Esophagus muscularis mucosa (tissue), 4 donors: ENCODE measurements around the genes PAGE3, NBDY, SPIN3 and ZXDB.

DNA sequence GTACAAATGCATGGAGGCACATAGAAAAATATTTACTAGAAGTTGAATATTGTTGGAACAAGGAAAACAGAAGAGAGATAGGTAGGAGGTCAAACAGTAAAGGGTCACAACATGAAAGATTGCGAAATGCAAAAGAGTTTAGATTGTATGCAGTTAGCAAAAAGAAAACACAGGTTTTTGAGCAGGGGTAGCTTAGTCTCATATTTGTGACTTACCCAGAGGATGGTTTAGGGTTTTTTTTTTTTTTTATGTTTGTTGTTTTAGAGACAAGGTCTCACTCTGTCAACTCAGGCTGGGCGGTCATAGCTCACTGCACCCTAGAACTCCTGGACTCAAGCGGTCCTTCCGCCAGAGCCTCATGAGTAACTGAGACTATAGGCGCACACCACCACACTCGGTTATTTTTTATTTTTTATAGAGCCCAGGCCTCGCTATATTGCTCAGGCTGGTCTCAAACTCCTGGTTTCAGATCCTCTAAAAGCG, 1.5 kb upstream of the PHF8 start:
- PRO-cap: no peak
- RAMPAGE, long total RNA, 4 experiments: no peak in any of the 4 experiments

DNA sequence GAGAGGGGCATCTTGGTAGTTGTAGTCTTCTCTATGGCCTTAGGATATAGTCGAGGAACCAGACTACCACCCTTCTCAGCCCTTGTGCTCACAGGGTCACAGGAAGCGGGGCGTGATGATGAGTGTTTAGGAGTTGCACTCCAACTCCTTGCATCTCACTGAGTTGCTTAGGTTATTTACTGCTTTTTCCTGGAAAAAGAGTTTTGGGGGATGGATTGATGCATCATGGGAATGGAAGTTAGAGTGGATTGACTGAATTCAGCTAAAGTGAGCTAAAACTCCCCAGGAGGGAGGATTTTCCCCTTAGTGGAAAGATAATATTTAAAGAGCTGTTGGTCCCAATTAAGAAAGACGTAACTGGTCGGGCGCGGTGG, 552 bp upstream of the FAM120C start:
- PRO-cap: bidirectional peak, plus-strand start at position 42 of the sequence, minus-strand start outside the sequence
- RAMPAGE, long total RNA, 4 experiments: no peak in any of the 4 experiments

- PRO-cap: no peak
- RAMPAGE, long total RNA, 4 experiments: no peak in any of the 4 experiments
Observed at GRCh38 chrX:54294285-54294657, 111.2 kb upstream of the FAM120C start.

DNA sequence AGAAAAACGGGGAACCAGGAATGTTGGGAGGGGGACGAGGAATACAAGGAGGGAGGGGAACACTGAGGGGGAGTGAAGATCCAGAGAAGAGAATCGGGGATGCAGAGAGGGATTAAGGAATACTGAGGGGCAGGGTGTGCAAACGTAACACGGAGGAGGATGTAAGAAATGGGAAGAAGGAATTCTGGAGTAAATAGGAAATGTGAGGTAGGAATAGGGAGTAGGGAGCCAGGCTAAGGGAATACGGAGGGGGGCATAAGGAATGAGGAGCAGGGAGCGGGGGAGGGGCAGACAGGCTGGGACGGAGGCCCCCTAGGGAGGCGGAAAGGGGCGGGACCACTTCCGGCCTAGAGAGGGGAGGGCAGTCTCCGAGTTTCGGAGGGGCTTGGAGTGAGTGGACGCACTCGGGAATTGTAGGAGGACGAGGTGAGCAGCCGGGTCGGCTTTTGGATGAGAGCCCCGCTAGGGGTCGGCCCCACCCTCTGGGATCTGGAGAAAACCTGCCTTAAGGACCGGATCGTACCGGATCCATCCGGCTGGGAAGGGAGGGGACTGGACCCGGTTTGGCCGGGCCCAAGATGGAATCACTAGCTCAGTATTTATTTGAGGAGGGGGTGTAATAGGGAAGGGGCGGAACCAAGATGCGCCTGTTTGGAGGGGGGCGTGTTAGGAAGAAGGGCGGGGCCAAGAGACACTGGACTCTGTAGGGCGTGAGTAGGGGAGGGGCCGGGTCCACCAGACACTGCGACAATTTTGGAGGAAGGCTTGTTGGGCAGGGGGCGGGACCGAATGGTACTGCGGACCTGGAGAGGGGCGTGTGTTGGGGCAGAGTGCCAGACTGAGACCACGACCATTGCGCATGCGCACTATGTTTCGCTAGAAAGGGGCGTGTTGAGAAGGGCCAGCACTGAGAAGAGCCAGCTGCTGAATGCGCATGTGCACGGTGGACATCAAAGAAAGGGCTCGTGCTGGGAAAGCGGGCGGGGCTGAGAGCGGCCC, 762 bp downstream of the MAGED2 start:
- PRO-cap: bidirectional peak, plus-strand start at position 364 of the sequence, minus-strand start at position 243 of the sequence; bidirectional peak, plus-strand start outside the sequence, minus-strand start at position 868 of the sequence
- RAMPAGE, long total RNA, 4 experiments: start-site peak on the plus strand in 4 of 4 experiments, centred at positions 361 to 391 of the sequence, 271 to 662 reads per replicate

- PRO-cap: bidirectional peak, plus-strand start at chrX:54809106, minus-strand start at chrX:54808875
- RAMPAGE, long total RNA, 4 experiments: no peak in any of the 4 experiments
Observed at GRCh38 chrX:54809007-54809481, 1.5 kb downstream of the MAGED2 start.

- PRO-cap: no peak
- RAMPAGE, long total RNA, 4 experiments: no peak in any of the 4 experiments
Observed at GRCh38 chrX:55264667-55265144, at the start of gene PAGE3. TSS of gene PAGE3 (minus strand) at chrX:55264916.

- PRO-cap: no peak
- RAMPAGE, long total RNA, 4 experiments: no peak in any of the 4 experiments
Observed at GRCh38 chrX:55908600-55909648, 191.4 kb downstream of the RRAGB start.

DNA sequence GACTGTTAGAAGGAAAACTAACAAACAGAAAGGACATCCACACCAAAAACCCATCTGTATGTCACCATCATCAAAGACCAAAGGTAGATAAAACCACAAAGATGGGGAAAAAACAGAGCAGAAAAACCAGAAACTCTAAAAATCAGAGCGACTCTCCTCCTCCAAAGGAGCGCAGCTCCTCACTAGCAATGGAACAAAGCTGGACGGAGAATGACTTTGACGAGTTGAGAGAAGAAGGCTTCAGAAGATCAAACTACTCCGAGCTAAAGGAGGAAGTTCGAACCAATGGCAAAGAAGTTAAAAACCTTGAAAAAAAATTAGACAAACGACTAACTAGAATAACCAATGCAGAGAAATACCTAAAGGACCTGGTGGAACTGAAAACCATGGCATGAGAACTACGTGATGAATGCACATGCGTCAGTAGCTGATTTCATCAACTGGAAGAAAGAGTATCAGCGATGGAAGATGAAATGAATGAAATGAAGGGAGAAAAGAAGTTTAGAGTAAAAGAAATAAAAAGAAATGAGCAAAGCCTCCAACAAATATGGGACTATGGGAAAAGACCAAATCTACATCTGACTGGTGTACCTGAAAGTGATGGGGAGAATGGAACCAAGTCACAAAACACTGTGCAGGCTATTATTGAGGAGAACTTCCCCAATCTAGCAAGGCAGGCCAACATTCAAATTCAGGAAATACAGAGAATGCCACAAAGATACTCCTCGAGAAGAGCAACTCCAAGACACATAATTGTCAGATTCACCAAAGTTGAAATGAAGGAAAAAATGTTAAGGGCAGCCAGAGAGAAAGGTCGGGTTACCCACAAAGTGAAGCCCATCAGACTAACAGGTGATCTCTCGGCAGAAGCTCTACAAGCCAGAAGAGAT, 220.0 kb downstream of the RRAGB start:
- PRO-cap: no peak
- RAMPAGE, long total RNA, 4 experiments: no peak in any of the 4 experiments

GRCh38 chrX:56729095-56729765, at the start of gene NBDY:
TSS of gene NBDY (plus strand) at chrX:56729243.
- PRO-cap: unidirectional peak, plus-strand start at chrX:56729259; bidirectional peak, plus-strand start at chrX:56729518, minus-strand start at chrX:56729461
- RAMPAGE, long total RNA, 4 experiments: start-site peak on the plus strand in 4 of 4 experiments, at chrX:56729238-56729288 at its widest, 836 to 1,665 reads per replicate

- PRO-cap: no peak
- RAMPAGE, long total RNA, 4 experiments: no peak in any of the 4 experiments
Observed at GRCh38 chrX:56812487-56813170, 83.6 kb downstream of the NBDY start.

- PRO-cap: bidirectional peak, plus-strand start at chrX:56995688, minus-strand start at chrX:56995513
- RAMPAGE, long total RNA, 4 experiments: start-site peak on the minus strand in 4 of 4 experiments, at chrX:56995514-56995546 at its widest, 19 to 55 reads per replicate
Observed at GRCh38 chrX:56995027-56996359, at the start of gene SPIN3. TSS of gene SPIN3 (minus strand) at chrX:56995541.

DNA sequence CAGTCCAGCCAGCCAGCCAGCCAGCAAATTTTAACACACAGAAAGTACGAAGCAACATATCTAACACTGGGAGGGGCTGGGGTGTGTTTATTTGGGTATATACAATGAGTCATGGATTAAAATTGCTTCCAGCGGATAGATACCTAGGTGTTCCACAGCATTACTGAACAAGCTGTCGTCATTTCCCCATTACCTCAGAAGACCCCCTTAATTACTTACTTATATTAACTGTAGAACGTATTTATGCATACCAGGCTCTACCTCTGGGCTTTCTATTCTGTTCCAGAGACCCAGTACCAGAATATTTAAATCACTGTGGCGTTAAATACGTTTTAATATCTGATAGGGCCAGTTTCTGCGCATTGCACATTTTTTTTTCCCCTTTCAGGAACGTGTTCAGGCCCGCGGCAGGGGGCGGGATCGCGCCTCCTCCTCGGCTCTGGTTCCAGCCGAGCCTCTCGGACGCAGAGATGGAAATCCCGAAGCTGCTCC, at the start of gene ZXDB:
ZXDB (plus strand) TSS at position 433 of the 492 bp plus-strand sequence.
- PRO-cap: no peak
- RAMPAGE, long total RNA, 4 experiments: no peak in any of the 4 experiments

GRCh38 chrX:57592071-57592970, 510 bp downstream of the ZXDB start:
- PRO-cap: unidirectional peak, minus-strand start at chrX:57592833
- RAMPAGE, long total RNA, 4 experiments: no peak in any of the 4 experiments

GRCh38 chrX:63311914-63312362, 39.2 kb downstream of the SPIN4 start:
- PRO-cap: no peak
- RAMPAGE, long total RNA, 4 experiments: no peak in any of the 4 experiments

DNA sequence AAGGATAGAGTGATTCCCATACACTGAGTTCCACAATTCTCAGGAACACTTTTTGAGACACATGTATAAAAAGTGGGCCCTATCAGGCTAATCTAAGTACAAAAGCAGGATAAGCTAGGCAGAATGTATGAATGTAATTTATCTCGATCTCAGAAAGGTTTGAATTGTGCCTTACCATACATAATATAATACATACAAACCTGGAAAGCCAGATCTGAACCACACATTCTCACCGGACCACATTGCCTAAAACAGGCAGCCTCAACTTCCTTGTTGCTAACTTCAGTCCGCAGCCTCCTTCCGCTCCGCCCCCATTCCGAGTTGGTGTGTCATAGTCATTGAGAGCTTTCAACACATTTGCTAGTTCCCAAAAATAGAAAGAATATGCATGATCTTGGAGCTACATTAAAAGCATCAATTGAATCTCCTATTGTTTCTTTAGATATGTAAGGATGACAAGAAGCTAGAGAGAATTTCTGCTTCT, 127.3 kb downstream of the ARHGEF9 start:
- PRO-cap: no peak
- RAMPAGE, long total RNA, 4 experiments: no peak in any of the 4 experiments

- PRO-cap: no peak
- RAMPAGE, long total RNA, 4 experiments: no peak in any of the 4 experiments
Observed at GRCh38 chrX:65581787-65582471, 47.3 kb upstream of the LAS1L start.

- PRO-cap: unidirectional peak, plus-strand start at chrX:65588381; unidirectional peak, minus-strand start at chrX:65588609
- RAMPAGE, long total RNA, 4 experiments: no peak in any of the 4 experiments
Observed at GRCh38 chrX:65587529-65588775, 53.4 kb upstream of the LAS1L start.

- PRO-cap: no peak
- RAMPAGE, long total RNA, 4 experiments: no peak in any of the 4 experiments
Observed at GRCh38 chrX:65643016-65643959, 24.2 kb upstream of the MSN start.

DNA sequence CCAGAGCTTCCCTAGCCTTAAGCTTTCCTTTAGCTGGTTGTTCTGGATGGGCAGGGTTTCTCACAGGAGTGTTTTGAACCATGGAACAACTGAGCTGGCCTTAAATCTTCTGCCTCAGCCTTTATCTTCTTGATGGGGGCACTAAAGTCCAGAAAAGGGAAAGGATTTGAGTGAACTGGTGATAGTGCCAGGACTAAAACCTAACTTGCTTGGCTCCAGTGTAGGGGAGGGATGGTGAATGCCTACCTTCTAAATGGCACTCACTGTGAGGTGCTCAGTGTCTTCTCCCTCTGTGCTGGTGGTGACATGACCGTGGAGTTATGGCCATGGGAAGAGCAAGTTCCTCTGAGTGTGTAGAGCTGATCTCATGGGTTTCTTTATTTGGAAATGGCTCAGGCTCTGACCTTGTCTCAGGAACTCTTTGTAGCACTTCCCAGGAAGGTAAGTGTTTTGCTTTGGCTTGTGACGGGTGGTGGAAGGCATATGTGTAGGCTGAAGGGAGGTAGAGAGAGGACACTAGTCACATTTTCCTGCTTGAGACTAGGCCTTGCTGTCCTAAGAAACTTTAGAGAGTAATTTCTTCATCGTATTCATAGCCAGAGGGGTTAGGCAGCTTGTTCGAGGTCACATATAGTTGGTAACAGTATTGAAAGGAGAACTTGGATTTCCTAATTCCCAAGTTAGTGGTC, 6.4 kb downstream of the MSN start:
- PRO-cap: bidirectional peak, plus-strand start at position 463 of the sequence, minus-strand start at position 320 of the sequence
- RAMPAGE, long total RNA, 4 experiments: no peak in any of the 4 experiments

- PRO-cap: unidirectional peak, plus-strand start at chrX:65689639
- RAMPAGE, long total RNA, 4 experiments: no peak in any of the 4 experiments
Observed at GRCh38 chrX:65689109-65689784, 21.8 kb downstream of the MSN start.